Gallbladder (tissue), 1 donor: ENCODE measurements around a stretch of chr11.

GRCh38 chr11:77174254-77174672 lies 46.2 kb downstream of the MYO7A start:
- PRO-cap = no peak

DNA sequence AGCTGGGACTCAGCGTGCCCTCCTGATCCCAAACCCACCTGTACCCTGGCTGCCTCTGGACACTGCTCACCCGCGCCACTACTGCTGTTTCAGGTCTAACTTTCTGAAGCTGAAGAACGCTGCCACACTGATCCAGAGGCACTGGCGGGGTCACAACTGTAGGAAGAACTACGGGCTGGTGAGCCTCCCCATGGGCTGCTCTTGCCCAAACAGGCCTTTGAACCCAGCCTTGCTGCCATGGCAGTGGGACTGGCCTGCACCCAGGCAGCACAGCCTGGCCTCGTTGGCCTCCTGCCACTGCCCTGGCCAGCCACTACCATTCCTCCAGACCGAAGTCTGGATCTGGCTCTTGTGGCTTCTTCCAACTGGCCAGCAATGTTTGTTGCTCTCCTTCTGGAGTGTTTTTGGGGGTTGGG lies 50.9 kb downstream of the MYO7A start:
- PRO-cap = no peak

- PRO-cap = no peak
Observed at GRCh38 chr11:78173888-78174599, 14.4 kb downstream of the KCTD21 start.

DNA sequence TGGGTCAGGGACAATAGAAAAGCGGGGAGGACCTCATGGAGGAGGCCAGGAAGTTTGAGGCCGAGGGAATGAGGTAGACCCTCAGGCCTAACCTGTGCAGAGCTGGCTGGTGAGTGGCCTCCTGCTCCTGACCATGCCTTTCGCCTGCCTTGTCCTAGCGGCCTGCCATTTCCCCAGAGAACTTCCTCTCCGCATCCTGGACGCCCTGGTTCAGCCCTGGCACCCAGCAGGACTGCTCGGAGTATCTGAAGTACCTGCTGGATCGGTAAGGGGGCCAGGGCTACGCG lies 19.9 kb downstream of the USP35 start:
- PRO-cap = no peak

DNA sequence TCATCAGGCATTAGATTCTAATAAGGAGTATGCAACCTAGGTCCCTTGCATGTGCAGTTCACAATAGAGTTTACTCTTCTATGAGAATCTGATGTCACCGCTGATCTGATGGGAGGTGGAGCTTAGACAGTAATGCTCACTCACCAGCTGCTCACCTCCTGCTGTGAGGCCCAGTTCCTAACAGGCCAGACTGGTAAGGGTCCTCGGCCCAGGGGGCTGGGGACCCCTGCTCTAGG lies 107.2 kb downstream of the USP35 start:
- PRO-cap = no peak

DNA sequence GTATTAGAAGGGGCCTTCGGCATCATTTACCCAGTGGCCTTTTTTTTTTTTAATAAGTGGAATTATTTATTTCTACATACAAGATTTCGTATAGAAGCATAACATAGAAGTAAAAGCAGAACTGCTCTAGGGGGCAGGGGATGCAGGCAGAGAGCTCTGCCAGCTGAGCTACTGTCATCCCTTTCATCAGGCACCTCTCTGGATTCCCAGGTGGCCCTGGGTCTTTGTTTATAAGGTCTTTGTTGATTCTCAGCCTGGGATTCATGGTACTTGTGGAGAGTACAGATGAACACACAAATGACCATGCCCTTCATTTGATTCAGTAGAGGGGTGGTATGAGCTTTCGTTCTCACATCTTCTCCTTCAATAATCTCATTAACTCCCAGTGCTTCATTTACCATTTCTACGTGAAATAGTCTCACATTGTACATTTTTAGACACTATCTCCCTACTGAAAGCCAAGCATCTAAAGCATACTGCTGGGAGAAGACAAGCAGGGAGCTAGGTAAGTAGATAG lies 66.3 kb downstream of the GAB2 start:
- PRO-cap = no peak

- PRO-cap = no peak
Observed at GRCh38 chr11:78376799-78377296, 40.8 kb downstream of the GAB2 start.

DNA sequence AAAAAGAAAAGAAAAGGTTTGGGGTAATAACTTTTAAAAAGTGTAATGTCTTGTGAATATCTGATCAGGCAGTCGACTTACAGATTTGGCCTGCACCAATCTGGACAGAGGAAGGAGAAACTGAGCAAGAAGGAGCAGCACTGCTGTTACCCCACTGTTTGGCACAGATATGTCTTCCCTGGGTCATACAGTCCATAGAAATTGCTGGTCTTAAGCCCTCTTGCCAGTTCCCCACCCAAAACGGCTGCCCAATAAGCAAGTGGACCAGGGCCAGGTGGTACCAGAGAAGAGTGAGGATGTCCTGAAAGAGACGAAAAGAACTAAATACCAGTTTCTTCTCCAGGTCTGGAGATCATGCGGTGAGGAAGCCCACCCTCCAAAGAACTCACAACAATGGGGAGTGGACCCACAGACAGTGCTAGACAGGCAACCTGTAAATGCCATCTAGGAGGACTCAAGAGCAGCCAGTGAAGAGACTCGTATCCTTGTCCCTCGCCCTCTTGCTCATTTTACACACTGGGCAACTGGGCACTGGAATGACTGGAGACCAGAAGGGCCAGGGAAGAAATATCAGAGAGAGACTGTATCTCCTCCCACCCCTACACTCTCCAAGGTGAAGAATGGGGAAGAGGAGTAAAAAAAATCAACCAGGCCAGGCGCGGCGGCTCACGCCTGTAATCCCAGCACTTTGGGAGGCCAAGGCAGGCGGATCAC lies 22.9 kb downstream of the GAB2 start:
- PRO-cap = no peak

GRCh38 chr11:79548383-79548666 lies 107.5 kb upstream of the TENM4 start:
- PRO-cap = no peak

GRCh38 chr11:81744661-81745035 lies 989.0 kb downstream of the FAM181B start:
- PRO-cap = no peak

DNA sequence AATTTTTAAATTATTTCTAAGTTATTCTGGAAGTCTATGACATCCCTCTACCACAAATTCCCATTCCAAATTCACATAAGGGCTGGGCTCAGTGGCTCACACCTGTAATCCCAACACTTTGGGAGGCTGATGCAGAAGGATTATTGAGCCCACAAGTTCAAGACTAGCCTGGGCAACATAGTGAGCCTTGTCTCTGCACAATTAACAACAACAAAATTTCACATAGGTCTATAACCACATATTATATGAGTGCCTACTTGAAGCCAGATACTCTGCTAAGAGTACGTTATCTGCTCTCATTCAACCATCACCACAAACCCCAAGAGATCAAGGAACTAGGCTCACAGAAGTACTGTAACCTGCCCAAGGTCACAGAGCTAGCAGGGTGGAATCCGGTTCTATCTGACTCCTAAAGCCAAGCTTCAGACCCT lies 1.2 kb downstream of the PRCP start:
- PRO-cap = no peak

GRCh38 chr11:82899994-82900251 lies 307 bp downstream of the PRCP start:
- PRO-cap = no peak

DNA sequence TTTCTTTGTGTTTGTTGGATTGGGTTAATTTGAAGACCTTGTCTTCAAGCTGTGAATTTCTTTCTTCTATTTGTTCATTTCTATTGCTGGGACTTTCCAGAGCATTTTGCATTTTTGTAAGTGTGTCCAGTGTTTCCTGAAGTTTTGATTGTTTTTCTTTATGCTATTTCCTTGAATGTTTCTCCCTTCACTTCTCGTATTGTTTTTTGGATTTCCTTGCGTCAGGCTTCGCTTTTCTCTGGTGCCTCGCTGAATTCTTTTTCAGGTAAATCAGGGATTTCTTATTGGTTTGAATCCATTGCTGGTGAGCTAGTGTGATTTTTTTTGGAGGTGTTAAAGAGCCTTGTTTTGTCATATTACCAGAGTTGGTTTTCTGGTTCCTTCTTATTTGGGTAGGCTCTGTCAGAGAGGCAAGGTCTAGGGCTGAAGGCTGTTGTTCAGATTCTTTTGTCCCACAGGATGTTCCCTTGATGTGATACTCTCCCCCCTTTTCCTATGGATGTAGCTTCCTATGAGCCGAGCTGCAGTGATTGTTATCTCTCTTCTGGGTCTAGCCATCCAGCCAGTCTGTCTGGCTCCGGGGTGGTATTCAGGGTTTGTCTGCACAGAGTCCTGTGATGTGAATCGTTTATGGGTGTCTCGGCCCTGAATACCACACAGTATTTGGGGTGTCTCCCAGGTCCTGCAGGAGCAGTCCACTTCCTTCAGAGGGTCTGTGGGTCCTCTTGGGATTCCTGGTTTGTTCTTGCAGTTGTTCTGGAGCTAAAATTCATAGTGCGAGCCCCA lies 21.1 kb downstream of the DDIAS start:
- PRO-cap = no peak

DNA sequence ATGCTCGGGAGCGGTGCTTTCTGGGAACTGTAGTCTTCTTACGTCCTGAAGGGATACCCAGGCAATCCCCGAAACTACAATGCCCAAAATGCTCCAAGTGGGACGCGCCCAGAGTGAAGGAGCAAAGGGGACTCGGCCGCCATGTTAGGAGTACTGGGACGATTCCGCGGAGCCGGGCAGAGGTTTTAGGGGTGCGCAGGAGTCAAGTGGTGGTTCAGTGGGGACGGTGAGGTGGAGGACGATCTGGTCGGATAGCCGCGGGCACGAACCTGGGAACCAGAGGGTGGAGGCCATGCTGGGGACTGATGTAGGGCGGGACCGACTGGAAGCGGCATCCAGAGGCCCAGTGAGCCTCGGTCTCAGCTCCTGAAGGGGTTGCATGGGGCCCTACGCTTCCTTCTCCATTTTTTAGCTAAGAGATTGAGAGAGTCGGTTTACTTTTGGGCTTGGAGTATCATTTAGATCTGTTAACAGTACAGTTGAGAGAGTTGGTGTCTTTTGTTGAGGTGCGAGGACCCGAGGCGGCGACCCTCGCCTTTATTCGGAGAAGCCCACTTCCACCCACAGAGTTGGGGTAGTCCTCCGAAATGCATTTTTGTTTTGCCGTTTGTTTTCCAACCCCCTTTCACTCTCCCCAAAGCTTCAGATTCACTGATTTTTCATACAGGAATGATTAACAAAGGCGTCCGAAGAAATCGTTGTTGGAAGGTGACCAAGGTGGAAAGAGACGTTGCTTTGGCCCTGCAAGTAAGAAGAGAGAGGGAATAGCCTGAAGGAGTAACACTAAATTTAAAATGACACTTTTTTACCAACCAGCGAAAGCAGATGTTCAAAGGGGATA lies 479 bp upstream of the RAB30 start:
- PRO-cap = bidirectional peak, plus-strand start at position 124 of the sequence, minus-strand start outside the sequence; unidirectional peak, plus-strand start at position 346 of the sequence

- PRO-cap = no peak
Observed at GRCh38 chr11:83168072-83168686, 11.2 kb downstream of the PCF11 start.

- PRO-cap = no peak
Observed at GRCh38 chr11:83184379-83185675, 8.7 kb upstream of the ANKRD42 start.

DNA sequence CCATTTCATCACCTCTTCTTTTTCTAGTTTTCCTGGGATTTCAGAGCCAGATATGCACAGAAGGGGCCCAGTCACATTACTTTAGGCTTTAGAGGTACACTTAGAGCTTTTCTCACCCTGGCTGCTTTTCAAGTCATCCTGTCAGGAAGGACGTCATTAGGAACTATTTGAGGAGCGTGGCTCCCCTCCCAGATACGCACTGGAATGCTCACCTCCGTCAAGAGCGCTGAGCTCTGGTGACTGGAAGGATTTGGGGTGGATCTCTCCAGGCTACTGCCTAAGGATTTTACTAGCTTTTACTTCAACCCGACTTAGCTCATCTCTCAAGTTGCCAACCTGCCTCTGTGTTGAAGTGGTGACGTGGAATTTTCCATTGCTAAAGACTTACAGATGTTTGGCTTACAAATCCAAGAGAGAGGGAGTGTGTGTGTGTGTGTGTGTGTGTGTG lies 355.3 kb upstream of the CCDC90B start:
- PRO-cap = no peak

GRCh38 chr11:83693171-83693967 lies 407.2 kb upstream of the CCDC90B start:
- PRO-cap = no peak

GRCh38 chr11:84019587-84019897 lies 733.4 kb upstream of the CCDC90B start:
- PRO-cap = no peak

- PRO-cap = no peak
Observed at GRCh38 chr11:85547293-85548067, 79.7 kb downstream of the DLG2 start.